Breast (tissue), 4 donors: ENCODE data around the gene RPL36.

DNA sequence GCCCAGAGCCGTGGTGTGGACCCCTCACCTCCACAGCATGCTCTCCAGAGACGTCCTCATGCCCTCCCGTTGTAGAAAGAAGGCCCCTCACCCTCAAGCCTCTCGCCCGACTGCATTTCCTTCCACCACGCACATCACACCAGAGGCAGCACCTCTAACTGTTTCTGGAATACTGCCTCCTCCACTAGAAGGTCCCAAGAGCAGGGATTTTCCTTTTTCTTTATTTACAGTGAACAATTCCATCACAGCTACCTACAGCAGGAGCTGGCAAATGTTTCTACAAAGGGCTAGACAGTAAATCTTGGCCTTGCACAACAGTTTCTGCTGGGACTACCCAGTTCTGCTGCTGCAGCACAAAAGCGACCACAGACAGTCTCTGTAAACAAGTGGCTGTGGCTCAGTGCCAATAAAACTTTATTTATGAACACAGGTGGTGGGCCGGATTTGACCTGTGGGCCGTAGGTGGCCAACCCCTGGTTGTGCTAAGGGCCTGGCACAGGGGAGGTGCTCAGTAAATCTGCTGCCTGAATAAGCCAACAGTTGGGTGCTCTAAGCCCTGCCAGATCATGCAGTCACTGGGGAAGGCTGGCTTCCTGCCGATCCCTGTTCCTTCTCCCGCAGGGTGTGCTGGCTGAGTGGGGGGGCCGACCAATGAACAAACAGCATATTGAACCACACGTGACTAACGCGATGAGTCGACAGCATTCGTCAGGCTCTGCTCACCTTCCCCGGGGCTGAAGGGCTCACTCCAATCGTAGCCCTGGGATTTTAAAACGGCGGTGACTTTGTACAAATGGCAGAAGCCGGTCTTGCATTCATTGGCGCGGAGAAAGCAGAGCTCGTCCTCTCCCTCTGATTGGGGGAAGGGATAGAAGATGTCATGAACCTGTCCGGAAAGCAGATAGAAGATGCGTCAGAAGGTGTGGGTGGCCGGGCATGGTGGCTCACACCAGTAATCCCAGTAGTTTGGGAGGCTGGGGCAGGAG, 24.1 kb upstream of the MYDGF start:
- PRO-cap, 3 experiments, result peak in 3 of 3 experiments; most common plus-strand start position 916 of the sequence (in 3); most common minus-strand start position 577 of the sequence (in 1)
- RRBS, result 46% methylated on average over 8 of the region's 28 CpGs

DNA sequence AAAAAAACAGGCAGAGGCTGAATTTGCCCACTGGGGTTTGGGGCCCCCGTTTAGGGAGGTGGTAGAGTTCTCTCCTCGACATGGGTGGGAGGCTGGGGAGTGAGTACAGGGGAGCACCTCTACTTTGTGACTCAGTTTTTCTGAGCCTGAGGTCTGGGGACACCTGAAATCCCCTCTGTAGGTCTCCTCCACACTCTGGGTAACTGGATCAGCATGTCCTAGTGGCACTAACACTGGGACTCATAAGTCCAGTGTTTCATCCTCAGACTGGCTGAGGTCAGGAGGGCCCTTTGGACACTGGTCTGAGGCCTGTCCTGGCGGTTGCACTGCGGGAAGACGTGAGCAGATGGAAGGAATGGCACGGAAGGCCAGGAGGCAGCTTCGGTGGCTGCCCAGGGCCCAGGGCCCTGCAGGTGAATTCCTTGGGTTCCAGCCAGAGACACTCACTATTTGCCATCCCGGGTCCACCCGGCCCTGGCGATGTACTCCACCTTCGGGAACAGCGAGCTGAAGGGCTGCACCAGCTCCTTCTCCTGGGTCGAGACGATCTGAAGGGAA, 26.5 kb downstream of the DPP9 start:
- PRO-cap, 3 experiments, result no peak in any of the 3 experiments
- RRBS, result no CpG with 5 or more reads among the region's 14 CpGs

DNA sequence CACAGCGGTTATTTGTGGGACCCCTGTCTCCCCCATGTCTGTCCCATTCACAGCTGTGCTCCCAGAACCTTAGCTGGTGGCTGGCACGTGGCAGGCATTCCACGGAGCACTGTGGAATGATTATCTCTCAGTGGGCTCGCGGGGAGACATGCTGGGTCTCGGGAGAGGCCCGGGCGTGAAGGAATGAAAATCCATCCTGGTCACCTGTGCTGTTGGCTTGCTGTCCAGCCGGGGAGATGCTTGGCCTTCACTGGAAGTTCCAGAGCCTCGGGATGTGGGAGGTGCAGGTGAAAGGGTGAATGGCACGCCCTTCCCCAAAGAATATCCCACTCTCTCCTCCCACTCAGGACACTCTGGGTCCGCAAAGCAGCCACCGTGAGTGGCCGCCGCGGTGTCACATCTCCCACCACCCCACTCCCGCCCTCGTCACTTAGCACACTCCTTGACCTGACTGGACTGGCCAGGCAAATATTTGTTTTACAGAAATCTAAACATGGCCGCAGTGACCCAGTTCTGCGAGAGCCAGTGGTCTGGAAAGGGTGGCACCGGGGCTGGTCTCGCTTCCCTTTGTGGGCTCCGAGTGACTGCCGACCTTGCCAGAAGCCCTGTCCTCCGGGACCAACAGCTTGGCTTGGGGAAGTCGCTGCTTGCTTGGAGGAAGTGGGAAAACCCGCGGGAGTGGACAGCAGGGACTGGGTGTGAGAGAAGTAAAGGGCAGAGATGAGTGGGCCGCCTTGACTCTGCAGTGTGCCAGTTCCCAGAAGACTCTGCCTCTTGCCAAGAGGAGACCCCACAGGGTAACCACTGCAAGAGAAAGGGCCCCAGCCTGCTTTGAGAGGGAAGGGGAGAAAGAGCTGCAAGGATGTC, 7.9 kb downstream of the DPP9 start:
- PRO-cap, 3 experiments, result no peak in any of the 3 experiments
- RRBS, result 51% methylated on average over 8 of the region's 29 CpGs

- PRO-cap, 3 experiments, result no peak in any of the 3 experiments
- RRBS, result no CpG with 5 or more reads among the region's 3 CpGs
These were observed 1.5 kb downstream of the DPP9 start for GRCh38 chr19:4722092-4722503.

DNA sequence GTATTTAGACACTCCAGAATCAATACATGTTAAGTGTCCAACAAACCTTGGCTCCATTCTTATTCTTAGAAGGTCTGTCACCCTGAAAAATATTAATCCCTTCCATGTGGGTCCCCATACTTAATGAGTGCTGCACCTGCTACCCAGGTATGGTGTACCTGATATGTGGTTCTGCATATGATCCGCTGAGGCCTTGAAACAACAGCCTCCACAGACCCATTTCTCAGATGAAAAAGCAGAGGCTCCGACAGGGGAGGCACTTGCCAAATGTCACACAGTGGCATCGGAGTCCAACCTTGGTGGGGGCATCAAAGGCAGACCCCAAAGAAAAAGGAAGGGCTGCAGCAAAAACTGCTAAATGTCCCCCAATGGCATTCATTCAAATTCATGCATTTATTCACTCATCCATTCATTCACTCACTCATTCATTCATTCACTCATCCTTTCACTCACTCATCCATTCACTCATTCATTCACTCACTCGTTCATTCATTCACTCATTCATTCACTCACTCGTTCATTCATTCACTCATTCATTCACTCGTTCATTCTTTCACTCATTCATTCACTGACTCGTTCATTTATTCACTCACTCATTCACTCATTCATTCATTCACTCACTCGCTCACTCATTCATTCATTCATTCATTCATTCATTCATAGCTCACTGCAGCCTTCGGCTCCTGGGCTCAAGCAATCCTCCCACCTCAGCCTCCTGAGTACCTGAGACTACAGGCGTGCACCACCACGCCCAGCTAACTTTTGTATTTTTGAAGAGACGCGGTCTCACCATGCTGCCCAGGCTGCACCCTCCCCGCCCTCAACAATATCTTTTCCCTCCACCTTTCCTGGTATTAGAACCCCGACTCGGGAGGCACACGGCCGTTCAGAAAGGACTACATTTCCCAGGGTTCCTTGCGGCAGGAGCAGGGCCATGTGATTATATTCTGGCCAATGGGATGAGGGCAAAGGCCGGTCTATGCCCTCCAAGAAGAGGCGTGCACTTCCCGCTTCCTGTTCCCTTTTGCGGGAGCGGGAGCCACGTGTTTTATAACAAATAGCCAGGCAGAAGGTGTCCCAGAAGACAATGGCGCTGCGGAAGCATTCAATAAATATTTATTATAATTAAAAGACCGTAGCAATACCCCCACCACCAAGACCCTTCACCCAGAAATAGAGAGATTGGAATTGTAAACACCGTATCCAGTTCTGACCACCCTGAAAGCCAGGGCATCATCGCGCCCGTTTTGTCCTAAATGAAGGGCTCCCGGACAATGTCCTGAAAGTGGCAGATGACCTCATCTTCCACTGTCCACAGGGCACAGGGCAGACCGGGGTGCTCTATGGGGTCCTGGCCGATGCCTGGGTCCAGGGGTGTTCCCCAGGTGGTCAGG, 16.2 kb downstream of the TICAM1 start:
- PRO-cap, 3 experiments, result no peak in any of the 3 experiments
- RRBS, result 45% methylated on average over 2 of the region's 35 CpGs

GRCh38 chr19:4830422-4831008, 997 bp downstream of the TICAM1 start:
- PRO-cap, 3 experiments, result no peak in any of the 3 experiments
- RRBS, result no CpG with 5 or more reads among the region's 7 CpGs

- PRO-cap, 3 experiments, result no peak in any of the 3 experiments
- RRBS, result no CpG with 5 or more reads among the region's 5 CpGs
These were observed 6.7 kb upstream of the TICAM1 start for GRCh38 chr19:4838108-4838635.

DNA sequence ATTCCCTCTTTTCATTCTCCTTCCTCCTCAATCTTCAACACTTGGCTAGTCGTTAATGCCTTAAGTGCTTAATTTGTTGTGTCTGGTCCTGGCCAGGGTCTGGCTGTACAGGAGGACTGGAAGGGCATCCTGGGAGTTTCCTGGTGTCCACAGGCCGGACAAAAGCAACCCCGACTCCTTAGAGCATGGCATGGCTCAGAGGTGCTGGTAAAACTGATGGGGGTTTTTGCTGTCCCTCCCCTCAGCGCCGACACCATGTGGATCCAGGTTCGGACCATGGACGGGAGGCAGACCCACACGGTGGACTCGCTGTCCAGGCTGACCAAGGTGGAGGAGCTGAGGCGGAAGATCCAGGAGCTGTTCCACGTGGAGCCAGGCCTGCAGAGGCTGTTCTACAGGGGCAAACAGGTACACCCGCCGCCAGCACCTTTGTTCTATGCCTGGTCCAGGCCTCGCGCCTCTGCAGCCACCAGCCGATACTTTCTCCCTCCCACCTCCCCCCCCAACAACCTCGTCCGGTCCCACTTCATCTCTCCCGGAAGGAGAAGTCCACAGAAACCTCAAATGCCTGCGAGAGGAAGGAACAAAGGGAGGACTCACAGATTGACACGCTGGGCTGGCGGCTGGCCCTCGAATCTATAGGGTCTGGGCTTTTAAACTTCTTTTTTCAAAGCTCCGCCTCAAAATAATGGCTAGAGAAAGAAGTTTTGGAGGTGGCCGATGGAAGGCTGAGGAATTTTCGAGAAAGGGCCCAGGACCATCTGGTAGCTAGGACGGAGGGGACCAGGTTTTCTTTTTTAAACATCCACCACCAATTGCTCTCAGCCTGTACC, 1.5 kb downstream of the UHRF1 start:
- PRO-cap, 3 experiments, result no peak in any of the 3 experiments
- RRBS, result no CpG with 5 or more reads among the region's 27 CpGs

GRCh38 chr19:4972400-4973386, 3.8 kb downstream of the KDM4B start:
- PRO-cap, 3 experiments, result peak in 1 of 3 experiments; most common minus-strand start chr19:4972970 (in 1)
- RRBS, result 75% methylated on average over 1 of the region's 21 CpGs

DNA sequence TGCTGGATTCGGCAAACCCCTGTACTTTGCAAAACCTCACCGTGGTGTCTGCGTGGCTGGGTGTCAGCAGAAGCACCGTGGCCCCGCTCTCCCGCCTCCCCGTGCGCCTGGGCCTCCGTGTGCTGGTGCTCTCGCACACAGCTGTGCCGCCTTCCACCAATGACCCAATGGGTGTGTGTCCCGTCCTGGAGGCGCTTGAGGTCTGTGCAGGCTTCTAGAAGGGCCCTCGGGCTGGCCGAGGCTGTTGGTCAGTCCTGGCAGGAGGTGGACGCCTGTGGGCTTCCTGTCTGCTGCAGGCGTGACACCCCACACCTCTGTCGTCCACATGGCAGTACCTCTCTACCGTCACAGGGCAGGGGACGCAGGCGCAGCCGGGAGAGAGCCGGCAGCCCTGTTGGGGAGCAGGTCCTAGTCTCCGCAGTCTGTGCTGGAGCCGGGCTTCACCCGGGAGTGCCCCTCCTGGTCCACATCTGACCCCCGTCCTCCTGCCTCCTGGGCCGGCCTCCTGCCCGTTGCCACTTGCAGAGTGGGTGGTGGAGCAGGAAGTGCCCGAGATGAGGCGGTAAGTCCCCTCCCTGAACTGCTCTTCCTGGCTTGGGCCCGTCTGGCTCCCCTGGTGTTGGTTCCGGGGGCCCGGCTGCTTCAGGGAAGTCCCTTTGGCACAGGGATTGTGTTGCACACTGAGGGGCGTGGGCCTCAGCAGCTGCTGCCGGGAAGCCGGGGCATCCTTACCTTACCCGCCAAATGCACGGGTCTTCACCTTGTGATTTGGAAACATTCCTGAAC, 105.9 kb downstream of the KDM4B start:
- PRO-cap, 3 experiments, result no peak in any of the 3 experiments
- RRBS, result 46% methylated on average over 9 of the region's 39 CpGs

DNA sequence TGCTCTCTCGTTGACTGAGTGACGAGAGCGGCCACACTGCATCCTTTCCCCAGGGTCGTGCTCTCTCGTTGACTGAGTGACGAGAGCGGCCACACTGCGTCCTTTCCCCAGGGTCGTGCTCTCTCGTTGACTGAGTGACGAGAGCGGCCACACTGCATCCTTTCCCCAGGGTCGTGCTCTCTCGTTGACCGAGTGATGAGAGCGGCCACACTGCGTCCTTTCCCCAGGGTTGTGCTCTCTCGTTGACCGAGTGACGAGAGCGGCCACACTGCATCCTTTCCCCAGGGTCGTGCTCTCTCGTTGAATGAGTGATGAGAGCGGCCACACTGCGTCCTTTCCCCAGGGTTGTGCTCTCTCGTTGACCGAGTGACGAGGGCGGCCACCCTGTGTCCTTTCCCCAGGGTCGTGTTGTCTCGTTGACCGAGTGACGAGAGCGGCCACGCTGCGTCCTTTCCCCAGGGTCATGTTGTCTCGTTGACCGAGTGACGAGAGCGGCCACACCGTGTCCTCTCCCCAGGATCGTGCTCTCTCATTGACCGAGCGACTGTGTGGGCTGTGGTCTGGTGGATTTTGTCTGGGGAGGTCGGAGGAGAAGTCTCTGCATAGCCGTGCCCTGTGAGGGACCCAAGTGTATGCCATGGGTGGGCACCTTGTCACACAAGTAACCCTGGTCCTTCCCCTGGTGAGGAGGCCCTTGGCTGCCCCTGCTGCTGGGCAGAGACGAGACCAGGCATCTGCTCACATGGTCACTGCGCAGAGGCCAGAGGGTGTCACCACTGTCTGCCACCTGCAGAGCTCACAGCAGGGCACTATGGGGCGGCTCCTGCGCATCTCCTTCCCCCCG, 107.7 kb downstream of the KDM4B start:
- PRO-cap, 3 experiments, result no peak in any of the 3 experiments
- RRBS, result no CpG with 5 or more reads among the region's 51 CpGs

- PRO-cap, 3 experiments, result no peak in any of the 3 experiments
- RRBS, result no CpG with 5 or more reads among the region's 28 CpGs
These were observed 111.3 kb downstream of the KDM4B start for GRCh38 chr19:5080072-5080784.

- PRO-cap, 3 experiments, result no peak in any of the 3 experiments
- RRBS, result no CpG with 5 or more reads among the region's 14 CpGs
These were observed 123.1 kb downstream of the KDM4B start for GRCh38 chr19:5091920-5092425.

GRCh38 chr19:5104664-5105592, 136.0 kb downstream of the KDM4B start:
- PRO-cap, 3 experiments, result no peak in any of the 3 experiments
- RRBS, result no CpG with 5 or more reads among the region's 28 CpGs

GRCh38 chr19:5115389-5115880, 146.5 kb downstream of the KDM4B start:
- PRO-cap, 3 experiments, result no peak in any of the 3 experiments
- RRBS, result no CpG with 5 or more reads among the region's 9 CpGs

DNA sequence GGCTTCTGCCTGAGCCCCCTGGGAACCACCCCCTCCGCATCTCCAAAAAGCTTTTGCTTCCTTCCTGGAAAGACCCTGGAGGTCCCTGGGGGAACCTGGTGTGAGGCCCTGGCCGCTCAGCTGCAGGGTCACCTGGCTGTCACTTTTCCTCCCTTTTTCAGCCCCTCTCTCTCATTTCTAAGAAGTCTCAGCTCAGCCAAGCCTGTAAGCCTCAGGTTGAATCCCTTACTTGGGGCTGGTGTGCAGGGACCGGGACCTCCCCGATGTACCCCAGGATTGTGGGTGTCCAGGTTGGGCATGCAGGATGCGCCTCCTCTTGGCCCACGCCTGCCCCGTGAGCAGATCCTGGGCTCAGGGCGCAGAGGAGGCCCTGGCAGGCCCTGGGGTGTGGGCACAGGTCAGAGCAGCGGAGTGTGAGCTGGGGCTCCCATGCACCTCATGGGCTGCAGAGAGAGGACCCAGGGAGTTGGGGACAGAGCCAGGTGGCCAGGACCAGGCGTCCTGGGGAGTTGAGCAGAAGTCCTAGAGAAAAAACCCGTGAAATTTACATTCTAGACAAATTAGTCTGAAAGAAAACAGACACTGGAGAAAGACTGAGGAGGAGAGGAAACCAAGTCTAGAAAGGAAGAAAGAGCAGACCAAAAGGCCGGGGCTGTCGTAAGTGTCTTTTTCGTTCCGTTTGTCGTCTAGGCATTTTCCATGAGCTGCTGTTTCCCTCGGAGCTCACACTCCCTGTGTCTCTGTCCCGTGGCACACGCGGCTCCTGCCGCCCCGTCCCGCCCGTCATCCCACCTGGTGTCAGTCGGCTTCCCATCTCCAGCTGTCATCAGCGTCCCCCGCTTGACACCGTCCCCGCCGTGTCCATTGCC, 149.9 kb downstream of the KDM4B start:
- PRO-cap, 3 experiments, result no peak in any of the 3 experiments
- RRBS, result no CpG with 5 or more reads among the region's 30 CpGs

GRCh38 chr19:5125815-5126424, 157.0 kb downstream of the KDM4B start:
- PRO-cap, 3 experiments, result no peak in any of the 3 experiments
- RRBS, result no CpG with 5 or more reads among the region's 21 CpGs

DNA sequence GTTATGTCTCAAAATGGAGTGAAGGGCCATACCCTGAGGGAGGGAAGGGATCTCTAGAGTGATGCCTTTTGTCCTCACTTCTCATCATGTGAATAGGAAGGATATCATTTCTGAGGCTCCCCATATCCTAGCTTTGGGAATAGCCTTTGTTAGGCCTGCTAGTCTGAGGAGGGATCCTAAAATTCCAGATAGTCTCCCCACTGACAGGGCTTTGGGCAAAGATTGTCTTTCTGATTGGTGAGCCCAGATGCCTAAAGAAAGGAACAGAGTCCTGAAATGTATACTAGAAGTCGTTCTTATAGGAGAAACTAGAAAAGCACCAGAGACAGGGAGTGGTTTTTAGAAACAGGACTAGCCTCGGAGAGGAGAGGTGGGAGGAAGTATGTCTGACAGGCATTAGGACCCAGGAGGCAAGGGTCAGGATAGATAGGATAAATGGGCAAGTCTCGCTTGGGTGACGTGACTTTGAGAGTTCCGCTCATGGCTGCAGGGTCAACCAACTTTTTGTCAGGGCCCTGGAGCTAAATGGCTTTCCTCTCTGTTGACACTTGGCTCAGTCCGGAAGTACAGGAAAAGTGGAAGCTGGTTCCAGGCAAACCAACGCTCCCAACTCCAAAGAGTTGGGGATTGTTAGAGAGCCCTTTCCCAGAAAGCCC, 175.9 kb downstream of the PTPRS start:
- PRO-cap, 3 experiments, result no peak in any of the 3 experiments
- RRBS, result no CpG with 5 or more reads among the region's 7 CpGs

DNA sequence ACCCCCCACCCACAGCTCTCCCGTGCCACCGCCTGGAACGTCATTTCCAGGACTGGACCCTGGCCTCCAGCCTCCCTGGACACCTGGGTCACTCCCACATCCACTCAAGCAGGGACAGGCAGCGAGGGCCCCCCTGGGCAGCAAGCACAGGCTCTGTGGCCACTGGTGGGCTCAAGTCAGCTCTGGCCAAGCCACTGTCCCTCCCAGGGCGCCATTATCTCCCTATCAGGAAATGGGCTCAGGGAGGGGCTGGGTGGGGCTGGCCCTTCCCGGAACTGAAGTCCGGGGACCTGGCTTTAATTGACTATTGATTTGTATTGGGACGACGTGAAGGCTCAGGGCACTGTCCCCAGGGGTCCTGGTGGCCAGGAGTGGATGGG, 49.8 kb downstream of the PTPRS start:
- PRO-cap, 3 experiments, result no peak in any of the 3 experiments
- RRBS, result no CpG with 5 or more reads among the region's 9 CpGs

GRCh38 chr19:5689893-5690397, at the start of gene RPL36:
Gene RPL36 (plus strand): TSS chr19:5690295.
- PRO-cap, 3 experiments, result peak in 3 of 3 experiments; most common plus-strand start chr19:5690296 (in 3); most common minus-strand start chr19:5690136 (in 3)
- RRBS, result 2% methylated on average over 10 of the region's 43 CpGs